Metastatic Liver Carcinoma in the Lung (tissue), 2 donors: ENCODE results near the gene MGAT5.

- PRO-cap, 2 experiments = no peak in any of the 2 experiments
Measured at GRCh38 chr2:128946232-128946548, 627.5 kb upstream of the HS6ST1 start.

GRCh38 chr2:129587302-129587842 lies 392.1 kb upstream of the RAB6C start:
- PRO-cap, 2 experiments = no peak in any of the 2 experiments

GRCh38 chr2:129981621-129982098 lies 2.2 kb downstream of the RAB6C start:
- PRO-cap, 2 experiments = no peak in any of the 2 experiments

GRCh38 chr2:130154886-130155508 lies 10.1 kb upstream of the CCDC74B start:
- PRO-cap, 2 experiments = no peak in any of the 2 experiments

- PRO-cap, 2 experiments = no peak in any of the 2 experiments
Measured at GRCh38 chr2:130251910-130252318, 53.7 kb upstream of the TUBA3E start.

DNA sequence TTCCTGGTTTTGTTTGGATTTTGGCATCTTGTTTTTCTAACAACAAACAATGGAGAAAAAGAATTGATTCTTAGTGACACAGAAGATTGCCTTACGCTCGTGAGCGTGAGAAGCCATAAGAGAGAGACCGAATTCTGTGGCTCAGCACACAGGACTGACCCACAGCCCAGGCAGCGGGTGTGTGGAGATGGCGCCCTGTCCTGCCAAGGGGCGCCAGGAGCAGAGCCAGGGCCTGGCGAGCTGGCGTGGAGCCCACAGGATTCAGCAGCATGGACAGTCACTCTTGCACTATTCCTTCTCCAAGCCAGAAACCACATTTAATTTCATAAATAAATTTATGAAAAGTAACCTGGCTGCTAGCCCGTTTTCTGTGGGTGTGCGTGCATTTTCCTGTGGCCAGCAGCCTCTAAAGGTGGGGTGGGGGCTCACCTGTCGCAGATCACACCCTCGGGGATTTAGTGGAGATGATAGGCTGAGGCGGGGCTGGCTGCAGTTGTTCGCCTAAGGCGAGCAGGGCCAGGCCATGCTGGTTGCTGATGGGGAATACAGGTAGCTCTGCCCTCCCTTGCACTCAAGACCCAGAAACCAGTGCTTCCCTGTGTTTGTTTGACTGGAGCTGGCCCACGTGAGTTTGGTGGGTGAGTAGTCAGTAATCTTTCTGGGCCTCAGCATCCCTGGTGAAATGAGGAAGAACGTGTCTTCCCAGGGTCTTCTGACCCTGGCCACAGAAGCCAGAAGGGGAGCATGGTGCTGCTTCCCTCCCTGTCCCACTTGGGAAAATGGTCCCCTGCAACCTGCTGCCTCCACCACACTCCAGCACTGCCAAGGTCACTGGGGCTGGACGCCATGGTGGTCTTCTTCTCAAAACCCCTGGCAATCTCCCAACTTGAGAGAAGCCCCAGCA lies 46.1 kb downstream of the FAM168B start:
- PRO-cap, 2 experiments = no peak in any of the 2 experiments

- PRO-cap, 2 experiments = no peak in any of the 2 experiments
Measured at GRCh38 chr2:131347018-131347686, 16.8 kb downstream of the RAB6D start.

- PRO-cap, 2 experiments = no peak in any of the 2 experiments
Measured at GRCh38 chr2:131402564-131403197, 38.7 kb upstream of the RAB6D start.

GRCh38 chr2:131479077-131479567 lies 3.2 kb downstream of the TUBA3D start:
- PRO-cap, 2 experiments = no peak in any of the 2 experiments

DNA sequence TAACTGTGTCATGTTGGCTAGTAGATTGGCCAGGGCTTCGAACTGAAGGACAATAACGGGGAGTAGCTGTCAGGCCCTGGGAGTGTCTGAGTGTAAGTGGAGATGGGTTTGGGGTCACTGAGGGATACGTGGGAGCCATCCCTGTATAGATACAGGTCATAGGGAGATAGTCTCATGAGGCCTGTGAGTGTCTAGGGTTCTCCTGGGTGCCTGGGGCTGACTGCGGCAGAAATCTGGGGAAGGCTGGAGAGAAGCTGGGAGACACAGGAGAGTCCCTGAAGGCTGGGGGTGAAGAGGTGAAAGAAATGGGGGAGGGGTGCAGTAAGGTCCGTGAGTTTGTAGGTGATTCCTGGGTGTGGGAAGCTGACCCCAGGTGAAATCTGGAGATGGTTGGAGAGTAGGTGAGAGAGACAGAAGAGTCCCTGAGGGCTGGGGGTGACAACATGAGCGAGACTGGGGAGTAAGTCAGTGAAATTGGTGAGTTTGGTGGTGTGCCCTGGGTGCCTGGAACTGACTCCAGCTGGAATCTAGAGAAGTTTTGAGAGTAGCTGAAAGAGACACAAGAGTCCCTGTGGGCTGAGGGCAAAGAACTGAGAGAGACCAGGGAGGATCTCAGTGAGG lies 124.7 kb upstream of the ANKRD30BL start:
- PRO-cap, 2 experiments = no peak in any of the 2 experiments

DNA sequence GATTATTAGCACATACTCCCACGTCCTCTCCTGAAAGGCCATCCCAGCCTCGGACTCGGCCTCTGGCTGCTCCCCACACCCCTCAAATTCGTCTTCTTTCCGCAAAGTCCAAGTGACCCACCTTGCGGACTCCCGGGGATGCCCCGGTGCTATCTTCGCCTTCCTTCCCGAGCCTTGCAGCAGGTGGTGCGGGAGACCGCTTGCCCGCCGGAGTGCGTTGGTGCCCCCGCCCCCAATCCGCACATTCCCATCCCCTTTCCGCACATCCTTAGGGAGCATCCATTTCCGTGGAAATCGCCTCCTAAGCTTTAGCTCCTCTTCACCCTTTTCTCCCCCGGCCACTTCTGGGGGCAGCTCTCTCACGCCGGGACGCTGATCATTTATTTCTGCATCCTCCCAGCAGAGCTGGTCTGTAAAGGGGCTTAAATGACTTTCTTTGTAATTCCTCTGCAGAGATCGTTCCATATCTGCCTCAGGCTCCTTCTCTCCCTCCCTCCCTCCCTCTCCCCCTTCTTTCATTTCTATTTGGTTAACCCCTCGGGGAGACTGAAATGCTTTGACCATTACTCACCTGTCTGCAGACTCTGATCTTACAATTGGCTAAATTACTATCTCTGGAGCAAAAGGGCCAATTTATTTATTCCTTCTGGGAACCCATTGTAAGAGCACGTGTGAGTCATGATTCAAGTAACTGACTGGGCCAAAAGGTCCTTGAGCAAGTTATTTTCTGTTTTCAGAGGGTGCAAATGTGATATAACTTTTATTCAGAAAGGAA lies 1.2 kb upstream of the LYPD1 start:
- PRO-cap, 2 experiments = no peak in any of the 2 experiments

DNA sequence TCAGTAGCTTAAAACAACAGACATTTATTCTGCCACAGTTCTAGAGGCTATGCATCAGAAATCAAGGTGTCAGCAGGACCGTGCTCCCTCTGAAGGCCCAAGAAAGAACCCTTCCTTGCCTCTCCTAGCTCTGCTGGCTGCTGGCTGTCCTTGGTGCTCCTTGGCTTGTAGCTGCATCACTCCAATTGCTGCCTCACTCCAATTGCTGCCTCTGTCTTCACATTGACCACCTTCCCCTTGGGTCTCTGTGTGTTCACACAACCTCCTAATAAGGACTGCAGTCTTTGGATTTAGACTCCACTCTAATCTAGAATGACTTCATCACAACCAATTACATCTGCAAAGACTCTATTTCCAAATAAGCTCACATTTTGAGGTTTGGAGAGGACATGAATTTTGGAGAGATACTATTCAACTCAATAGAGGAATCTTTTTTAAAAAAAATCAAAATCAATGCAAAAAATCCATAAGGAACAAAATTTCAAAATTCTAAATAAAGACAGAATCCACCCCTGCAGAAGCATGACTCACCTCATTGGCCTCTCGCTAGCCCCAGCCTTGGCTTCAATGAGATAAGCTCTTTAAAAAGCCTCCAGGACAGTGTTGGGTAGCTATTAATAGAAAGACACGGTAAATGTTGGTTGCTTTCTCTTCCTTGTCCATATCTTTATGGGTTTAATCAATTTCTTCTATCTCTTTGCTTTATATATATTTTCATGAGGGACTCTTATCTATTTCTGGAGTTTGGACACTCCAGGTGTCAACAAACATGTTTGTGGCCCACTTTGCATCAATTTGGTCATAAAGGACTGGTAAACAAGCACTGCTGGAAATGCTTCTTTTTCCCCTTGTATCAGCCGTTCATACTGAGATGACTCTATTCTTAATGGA lies 267.6 kb upstream of the MGAT5 start:
- PRO-cap, 2 experiments = no peak in any of the 2 experiments

GRCh38 chr2:134127477-134128176 lies 126.2 kb upstream of the MGAT5 start:
- PRO-cap, 2 experiments = no peak in any of the 2 experiments

DNA sequence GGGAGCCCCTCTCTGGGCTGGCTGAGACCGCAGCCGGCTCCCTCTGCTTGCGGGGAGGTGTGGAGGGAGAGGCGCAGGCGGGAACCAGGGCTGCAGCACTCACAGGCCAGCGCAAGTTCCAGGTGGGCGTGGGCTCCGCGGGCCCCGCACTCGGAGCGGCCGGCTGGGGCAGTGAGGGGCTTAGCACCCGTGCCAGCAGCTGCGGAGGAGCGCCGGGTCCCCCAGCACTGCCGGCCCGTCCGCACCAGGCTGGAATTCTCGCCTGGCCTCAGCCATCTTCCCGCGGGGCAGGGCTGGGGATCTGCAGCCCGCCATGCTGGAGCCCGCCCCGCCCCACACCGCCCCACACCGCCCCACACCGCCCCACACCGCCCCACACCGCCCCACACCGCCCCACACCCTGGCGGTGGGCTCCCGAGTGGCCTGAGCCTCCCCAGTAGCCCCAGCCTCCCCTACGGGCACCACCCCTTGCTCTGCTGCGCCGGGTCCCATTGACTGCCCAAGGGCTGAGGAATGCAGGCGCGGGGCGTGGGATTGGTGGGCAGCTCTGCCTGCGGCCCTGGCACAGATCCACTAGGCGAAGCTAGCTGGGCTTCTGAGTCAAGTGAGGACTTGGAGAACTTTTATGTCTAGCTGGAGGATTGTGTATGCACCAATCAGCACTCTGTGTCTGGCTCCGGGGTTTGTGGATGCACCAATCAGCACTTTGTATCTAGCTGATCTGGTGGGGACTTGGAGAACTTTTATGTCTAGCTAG lies 123.8 kb upstream of the MGAT5 start:
- PRO-cap, 2 experiments = no peak in any of the 2 experiments

GRCh38 chr2:134155568-134156078 lies 98.2 kb upstream of the MGAT5 start:
- PRO-cap, 2 experiments = no peak in any of the 2 experiments

DNA sequence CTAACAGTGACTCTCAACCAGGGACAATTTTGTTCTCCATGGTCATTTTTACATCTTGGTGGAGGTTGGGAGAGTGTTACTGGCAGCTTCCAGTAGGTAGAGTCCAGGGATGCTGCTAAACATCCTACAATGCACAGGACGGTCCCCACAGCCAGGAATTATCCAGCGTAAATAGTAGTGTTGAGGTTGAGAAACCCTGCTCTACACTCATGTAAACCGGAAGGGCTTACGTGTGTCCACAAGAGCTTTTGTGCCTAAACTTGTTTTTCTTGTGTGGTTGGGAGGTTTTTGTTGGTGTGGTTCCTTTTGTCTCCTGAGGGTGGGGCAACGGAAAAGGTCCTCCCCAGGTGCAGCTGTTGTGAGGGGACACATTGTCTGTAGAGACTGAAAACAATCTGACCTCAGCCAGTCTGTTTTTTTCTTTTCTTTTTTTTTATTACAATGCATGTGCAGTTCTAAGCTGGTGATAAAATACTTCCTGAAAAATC lies 72.7 kb upstream of the MGAT5 start:
- PRO-cap, 2 experiments = no peak in any of the 2 experiments

DNA sequence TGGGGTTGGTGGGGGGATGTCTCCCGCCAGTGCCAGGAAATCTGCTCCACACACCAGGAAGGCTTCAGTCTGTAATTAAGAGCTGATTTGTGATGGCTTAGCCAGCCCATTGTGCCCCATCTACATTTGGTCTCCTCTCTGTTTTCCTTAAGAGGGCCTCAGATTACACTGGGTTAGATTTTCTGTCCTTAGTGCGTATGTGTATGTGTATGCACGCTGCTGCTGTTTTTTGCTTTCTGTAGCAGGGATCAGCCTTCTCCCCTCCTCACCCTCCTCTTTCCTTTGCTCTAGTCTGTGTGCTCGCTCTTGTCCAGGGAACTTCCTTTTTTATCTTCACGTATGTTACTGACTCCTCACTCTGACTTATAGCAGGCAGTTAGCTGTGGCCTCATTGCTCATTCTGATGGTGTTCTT lies 33.4 kb upstream of the MGAT5 start:
- PRO-cap, 2 experiments = no peak in any of the 2 experiments

GRCh38 chr2:134253205-134254544 lies at the start of gene MGAT5:
TSS of gene MGAT5 (plus strand) at chr2:134254072.
- PRO-cap, 2 experiments = no peak in any of the 2 experiments

- PRO-cap, 2 experiments = no peak in any of the 2 experiments
Measured at GRCh38 chr2:134260265-134260891, 6.5 kb downstream of the MGAT5 start.

- PRO-cap, 2 experiments = no peak in any of the 2 experiments
Measured at GRCh38 chr2:134361499-134362067, 107.7 kb downstream of the MGAT5 start.